Subcutaneous preadipocyte (primary cell): ENCODE measurements around the genes AMMECR1L, UGGT1, SMPD4 and MZT2B.

GRCh38 chr2:127665429-127665790, 9.9 kb downstream of the LIMS2 start:
- CAGE, long polyA plus RNA, result no peak

DNA sequence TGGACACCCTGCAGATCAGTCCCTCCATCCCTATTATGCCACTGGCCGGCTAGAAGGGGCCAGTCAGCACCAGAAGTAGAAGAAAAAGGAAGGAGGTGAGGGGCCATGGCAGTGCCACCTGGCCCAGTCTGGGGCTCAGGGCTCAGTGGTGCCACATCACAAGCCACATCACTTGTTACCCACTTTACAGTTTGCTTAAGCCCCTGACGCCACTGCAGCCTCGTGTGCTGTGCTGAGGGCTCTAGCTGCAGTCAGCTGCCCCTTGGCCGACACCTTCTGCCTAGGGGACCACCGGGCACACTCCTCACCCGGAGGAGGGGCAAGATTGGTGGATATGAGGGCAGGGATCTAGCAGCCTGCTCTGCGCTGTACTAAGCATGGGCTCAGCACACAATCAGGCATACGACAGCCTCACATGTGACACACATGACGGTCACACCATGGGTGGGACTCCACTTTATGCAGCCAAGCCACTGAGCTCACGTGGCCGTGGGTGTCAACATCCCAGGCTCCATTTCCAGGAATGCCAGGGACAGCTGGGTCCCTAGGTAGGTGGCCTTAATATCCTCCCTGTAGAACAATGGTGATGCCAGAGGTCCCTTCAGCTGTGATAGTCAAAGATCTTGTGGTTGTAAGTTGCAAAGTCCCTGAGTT, 3.5 kb downstream of the LIMS2 start:
- CAGE, long polyA plus RNA, result no peak

DNA sequence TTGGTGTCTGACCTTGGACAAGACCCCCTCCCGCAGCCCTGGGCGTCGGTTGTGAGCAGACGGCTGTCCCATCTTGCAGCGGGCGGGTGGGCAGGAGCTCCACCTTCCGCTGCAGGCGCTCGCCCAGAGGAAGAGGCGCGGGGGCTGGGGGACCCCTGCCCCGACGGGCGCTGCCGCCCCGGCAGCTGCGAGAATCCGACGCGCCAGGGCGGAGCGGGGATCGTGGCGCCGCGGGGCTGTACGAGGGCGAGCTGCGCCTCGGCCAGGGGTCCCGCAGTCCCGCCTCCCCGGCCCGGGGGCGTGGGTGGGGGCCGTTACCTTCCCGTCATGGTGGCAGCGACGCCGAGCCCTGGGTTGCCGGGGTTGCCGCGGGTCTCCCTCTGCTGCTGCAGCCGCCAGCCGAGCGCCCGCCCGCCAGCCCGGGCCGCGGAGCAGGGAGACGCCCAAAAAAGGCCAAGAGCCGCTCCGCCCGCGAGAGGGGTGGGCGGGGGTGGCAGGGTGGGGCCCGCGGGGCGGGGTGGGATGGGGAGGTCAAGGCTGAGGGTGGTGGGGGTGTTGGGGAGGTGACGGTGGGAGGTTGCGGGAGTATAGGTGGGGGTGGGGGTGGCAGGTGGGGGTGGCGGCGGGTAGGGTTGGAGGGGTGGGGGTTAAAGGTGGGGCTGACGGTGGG, 499 bp downstream of the LIMS2 start:
- CAGE, long polyA plus RNA, result no peak

DNA sequence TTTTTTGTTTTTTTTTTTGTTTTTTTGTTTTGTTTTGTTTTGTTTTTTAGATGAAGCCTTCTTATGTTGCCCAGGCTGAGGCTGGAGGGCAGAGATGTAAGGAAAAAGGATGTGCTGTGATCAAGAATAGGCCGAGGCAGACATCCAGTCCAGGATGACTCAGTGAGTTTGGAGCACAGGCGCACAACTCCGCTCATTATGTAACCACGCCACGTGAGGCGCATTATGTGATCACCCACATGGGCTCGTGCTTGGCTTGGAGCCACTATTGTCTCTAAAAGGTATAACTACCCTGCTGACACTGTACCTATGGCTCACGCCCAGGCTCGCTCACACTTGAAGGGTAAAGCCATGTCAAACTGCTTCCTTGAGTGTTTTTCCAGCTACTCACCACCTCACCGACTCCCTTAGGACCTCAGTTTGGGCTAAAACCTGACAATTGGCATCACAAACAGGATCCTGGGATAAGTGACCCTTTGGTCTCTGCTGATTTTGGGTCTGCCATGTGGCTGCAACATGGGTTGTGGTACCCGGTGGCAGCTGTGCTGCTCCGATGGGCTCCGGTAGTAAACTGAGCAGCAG, 19.9 kb upstream of the WDR33 start:
- CAGE, long polyA plus RNA, result no peak

GRCh38 chr2:127885731-127886611, at the start of gene AMMECR1L:
AMMECR1L (minus strand) TSS chr2:127885956.
- CAGE, long polyA plus RNA, result no peak

GRCh38 chr2:127888946-127889459, 3.2 kb upstream of the AMMECR1L start:
- CAGE, long polyA plus RNA, result no peak

GRCh38 chr2:128090951-128091463, at the start of gene UGGT1:
UGGT1 (plus strand) TSS chr2:128091200.
- CAGE, long polyA plus RNA, result no peak

- CAGE, long polyA plus RNA, result no peak
Observed at GRCh38 chr2:128091476-128092255, 666 bp downstream of the UGGT1 start.

- CAGE, long polyA plus RNA, result no peak
Observed at GRCh38 chr2:128259033-128259725, 59.5 kb downstream of the HS6ST1 start.

GRCh38 chr2:128260544-128261409, 57.9 kb downstream of the HS6ST1 start:
- CAGE, long polyA plus RNA, result no peak

GRCh38 chr2:128289453-128290214, 29.0 kb downstream of the HS6ST1 start:
- CAGE, long polyA plus RNA, result no peak

DNA sequence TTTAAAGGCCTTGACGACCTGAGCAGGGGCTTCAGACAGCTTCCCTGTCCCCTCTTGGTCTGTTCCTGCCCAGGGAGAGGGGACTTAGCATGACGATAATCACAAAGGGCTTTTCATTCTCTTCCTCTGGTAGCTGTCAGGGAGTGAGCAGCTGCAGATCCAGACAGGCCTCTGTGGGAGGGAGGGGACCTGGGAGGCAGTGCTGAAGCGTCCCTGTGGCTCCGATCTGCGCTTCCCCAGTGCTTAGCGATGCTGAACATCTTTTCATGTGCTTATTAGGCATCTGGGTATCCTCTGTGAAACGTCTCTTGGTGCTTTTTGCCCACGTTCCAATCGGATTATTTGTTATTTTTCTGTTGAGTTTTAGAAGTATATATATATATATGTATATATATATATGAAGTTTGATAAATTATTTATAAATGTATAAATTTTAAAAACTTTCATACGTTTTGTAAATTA, 78.0 kb upstream of the HS6ST1 start:
- CAGE, long polyA plus RNA, result no peak

GRCh38 chr2:128472881-128473874, 154.5 kb upstream of the HS6ST1 start:
- CAGE, long polyA plus RNA, result no peak

GRCh38 chr2:128511036-128511543, 192.4 kb upstream of the HS6ST1 start:
- CAGE, long polyA plus RNA, result no peak

DNA sequence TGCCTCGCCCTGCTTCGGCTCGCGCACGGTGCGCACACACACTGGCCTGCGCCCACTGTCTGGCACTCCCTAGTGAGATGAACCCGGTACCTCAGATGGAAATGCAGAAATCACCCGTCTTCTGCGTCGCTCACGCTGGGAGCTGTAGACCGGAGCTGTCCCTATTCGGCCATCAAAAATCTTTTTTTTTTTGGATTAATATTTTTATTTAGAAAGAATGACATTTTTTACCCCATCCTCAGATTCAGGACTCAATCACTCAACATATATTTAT, 292.7 kb upstream of the RAB6C start:
- CAGE, long polyA plus RNA, result no peak

DNA sequence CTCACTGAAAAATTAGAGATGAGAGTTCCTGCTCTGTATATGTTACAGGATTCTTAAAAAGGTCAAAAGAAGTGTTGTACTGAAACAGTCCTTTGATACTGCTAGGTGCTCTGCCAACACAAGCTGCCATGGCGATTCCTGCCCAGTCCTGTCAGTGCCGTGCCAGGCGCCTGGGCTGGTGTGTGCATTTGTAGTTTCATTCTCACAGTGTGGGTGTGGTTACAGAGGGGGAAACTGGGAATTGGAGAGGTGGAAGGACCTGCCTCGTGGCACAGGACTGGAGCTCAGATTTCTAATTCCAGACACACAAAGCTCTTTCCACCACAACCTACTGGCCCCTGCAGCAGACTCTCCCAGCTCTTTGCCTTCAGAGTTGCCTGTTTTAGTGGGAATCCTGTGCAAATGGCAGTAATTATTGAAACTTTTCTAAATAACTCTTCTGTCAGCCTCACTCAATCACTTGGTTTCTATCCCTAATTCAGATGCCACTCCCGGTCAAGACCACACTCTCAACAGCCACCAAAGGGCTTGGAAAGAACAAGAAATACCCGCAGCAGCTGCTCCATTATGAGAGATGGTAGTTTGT, 122.2 kb upstream of the RAB6C start:
- CAGE, long polyA plus RNA, result no peak

DNA sequence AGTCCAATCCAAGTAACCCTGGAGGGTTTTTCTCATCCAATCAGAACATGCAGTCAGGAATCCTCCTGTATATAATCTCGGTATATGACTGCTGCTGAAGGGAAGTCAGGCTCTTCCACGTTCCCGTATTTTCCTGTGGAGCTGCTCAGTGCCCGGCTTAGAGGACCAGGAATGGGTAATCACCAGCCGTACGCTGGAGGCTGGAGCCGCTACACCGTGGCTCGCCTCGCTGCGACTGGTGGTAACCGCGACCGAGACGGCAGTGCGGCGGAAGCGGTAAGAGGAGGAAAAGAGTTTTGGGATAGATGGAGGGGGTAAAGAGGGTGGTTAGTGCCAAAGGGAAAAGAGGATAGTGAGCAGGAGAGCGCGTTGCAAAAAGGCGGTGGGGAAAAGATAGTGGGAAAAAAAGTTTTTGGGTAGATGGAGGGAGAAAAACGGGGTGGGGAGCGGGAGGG, 528 bp upstream of the POTEF start:
- CAGE, long polyA plus RNA, result no peak

- CAGE, long polyA plus RNA, result no peak
Observed at GRCh38 chr2:130181041-130181855, at the start of gene SMPD4. SMPD4 (minus strand) TSS chr2:130181602.

DNA sequence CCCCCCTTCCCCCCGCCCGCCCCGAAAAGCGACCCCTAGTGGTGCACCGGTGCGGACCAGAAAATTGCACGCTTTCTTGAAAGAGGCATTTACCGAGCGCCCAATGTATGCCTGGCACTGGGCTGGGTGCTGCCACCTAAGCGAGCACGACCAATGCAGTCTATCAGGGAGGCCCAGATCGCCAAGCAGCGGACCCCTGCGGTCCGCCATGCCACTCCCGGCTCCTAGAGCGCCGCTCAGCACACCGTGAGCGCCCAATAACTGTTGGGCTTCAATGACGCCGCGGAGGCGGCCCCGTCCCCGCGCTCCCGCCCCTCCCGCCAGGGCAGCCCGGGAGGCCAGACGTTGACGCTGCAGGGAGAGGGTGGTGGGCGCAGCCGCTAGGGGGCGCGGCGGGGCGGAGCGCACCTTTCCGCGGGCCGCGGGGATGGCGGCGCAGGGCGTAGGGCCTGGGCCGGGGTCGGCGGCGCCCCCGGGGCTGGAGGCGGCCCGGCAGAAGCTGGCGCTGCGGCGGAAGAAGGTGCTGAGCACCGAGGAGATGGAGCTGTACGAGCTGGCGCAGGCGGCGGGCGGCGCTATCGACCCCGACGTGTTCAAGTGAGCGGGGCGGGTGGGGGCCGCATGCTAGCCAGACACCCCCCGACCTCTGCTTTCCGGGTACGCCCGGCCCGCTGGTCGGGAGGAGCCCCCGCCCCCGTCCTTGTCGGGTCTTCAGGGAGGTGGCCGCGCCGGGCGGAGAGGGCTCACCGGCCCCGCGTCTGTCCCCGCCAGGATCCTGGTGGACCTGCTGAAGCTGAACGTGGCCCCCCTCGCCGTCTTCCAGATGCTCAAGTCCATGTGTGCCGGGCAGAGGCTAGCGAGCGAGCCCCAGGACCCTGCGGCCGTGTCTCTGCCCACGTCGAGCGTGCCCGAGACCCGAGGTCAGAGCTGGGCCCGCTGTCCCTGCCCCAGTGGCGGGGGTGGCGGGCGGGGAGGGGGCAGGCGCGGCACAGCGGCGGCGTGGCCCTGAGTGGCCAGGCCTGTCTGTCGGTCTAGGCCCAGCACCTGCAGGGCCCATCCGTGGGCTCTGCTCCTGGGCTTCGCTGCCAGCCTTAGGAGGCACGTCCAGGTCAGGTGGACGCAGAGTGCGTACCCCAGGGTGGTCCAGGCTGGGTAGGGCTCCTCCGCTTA, at the start of gene MZT2B:
MZT2B (plus strand) TSS at position 407 of the 1,170 bp plus-strand sequence.
- CAGE, long polyA plus RNA, result start-site peak on the plus strand centred at position 439 of the sequence, 107 bp wide, 4,924 and 2,484 reads in 2 replicates

DNA sequence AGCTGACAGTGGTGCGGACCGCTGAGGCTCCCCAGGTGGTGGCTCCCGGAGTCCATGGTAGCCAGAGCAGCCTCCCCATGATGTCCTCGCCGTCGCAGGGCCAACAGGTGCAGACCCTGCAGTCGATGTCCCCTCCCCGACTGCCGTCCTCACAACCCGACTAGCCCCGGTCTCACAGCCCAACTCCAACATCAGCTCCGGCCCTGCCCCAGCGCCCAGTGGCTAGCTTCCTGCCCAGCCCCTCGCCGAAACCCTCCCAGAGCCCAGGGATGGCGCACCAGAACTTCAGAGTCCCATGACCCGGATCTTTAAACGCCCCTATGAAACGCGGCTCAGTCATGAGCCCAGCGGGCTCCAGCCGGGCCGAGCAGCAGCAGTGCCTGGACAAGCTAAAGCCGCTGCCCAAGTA, 53.7 kb upstream of the TUBA3E start:
- CAGE, long polyA plus RNA, result no peak